Choroid plexus epithelial cell (primary cell): ENCODE measurements around the gene IL13.

DNA sequence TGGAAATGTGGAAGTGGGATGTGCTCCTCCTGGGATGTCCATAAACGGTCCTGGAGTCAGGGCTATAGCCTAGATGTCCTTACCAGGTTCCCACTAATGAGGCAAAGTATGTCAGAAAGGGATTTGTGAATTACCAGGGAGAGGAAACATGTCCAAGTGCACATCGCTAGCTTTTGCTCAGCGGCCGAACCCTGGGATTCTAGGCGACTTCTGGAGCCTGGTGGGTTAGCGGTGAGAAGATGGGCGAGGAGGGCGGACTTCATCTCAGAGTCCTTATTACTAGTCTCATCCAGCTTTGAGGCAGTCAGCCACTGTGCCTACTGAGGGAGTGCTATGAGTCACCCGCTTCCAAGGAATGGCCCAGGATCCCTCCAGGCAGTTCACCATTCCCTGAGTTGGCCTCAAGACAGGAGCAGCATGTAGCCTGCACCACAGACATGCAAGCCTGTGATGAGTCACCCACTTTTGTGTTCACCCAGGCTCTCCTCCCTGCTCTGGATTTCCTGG lies 20.0 kb downstream of the SLC22A5 start:
- RRBS: no CpG with 5 or more reads among the region's 9 CpGs

GRCh38 chr5:132411539-132411689 lies 41.9 kb downstream of the SLC22A5 start:
- RRBS: no CpG with 5 or more reads among the region's 2 CpGs

- RRBS: no CpG with 5 or more reads among the region's 10 CpGs
Observed at GRCh38 chr5:132417633-132418520, 48.4 kb downstream of the SLC22A5 start.

GRCh38 chr5:132457979-132458613 lies 32.5 kb downstream of the IRF1 start:
- RRBS: no CpG with 5 or more reads among the region's 4 CpGs

GRCh38 chr5:132463860-132464189 lies 26.7 kb downstream of the IRF1 start:
- RRBS: no CpG with 5 or more reads among the region's 5 CpGs

DNA sequence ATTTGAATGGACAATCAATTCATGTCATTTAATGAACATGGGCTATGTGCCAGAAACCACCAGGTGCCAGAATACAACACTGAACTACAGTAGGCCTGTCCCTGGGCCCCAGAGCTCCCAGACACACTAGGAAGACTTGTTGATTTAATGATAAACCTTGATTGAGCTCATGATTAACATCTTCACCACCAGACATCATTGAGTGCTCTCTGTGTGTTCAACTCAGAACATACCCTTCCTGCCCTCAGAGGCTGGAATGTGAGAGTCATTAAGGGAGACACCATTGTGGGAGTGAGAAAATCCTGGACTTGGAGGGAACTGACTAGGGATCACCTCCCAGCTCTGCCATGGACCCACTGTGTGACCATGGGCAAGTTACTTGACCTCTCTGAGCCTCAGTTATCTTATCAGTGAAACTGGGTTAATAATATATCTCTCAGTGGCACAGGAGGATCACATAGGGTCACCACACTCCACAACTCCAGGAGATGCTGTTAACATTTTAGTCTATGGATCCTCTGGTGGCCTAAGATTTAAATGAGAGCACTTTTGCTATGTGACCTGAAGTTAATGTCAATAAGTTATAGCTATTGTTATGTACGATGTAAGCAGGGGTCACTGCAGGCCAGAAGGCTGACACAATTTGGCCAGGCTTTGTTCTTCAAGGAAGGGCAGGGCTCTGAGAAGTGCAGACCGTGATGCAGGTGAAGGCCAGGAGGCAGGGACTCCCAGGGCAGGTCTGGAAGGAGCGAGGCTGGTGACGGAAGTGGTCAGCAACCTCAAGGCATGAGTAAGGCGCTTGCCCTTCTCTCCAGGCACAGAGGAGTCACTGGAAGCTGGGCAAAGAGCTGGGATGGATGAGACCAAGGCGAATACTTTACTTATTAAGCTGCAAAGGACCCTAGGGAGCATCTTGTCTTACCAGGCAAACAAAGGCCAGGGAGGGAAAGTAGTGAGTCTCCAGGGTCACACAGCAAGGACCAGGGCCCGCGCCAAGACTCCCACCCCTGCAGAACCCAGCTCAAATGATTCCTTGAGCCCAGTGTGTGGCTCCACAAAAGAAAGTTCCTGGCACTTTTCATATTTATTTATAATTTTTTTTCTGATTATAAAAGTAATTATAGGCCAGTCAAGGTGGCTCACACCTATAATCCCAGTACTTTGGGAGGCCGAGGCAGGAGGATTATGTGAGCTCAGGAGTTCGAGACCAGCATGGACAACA lies 18.8 kb downstream of the IRF1 start:
- RRBS: no CpG with 5 or more reads among the region's 10 CpGs

GRCh38 chr5:132483587-132484108 lies 6.9 kb downstream of the IRF1 start:
- RRBS: no CpG with 5 or more reads among the region's 4 CpGs

DNA sequence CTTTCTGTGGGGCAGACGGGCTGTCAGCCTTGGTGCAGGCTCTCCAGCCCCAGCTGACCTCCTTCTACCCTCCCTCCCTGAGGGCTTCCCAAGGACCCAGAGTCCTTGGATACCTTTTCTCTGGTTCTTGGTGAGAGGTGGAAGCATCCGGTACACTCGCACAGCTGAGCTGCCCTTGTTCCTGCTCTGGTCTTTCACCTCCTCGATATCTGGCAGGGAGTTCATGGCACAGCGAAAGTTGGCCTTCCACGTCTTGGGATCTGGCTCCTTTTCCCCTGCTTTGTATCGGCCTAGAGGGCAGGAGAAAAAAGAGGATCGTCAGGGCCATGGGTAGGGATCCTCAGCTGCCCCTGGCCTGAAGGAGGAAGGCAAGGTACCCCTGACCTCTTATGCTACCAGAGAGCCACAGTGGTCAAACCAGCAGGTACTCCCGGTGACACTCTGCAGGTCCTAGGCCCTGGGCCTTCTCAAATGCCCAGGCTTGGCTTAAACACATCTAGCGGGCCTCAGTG lies 3.7 kb downstream of the IRF1 start:
- RRBS: no CpG with 5 or more reads among the region's 10 CpGs

DNA sequence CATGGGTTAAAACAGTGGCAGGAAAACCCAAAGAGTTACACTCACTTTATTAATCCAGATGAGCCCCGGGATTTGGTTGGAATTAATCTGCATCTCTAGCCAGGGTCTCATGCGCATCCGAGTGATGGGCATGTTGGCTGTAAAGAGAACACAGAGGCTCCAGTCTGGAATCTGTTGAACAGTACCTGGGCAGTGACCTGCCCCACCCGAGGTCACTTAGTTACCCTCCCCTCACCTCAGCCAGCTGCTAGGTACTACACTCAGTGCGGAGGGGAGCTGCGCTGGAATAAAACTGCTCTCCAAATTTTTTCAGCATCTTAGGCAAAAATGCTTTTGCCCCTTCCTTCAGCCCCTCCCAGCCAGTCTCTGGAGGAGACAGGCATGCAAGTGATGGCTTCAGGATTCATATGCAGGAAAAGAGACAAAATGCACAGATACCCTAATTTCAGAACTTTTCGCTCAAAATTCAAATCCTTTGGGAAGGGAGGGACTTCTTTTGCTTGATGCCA lies 1.2 kb downstream of the IRF1 start:
- RRBS: no CpG with 5 or more reads among the region's 7 CpGs

DNA sequence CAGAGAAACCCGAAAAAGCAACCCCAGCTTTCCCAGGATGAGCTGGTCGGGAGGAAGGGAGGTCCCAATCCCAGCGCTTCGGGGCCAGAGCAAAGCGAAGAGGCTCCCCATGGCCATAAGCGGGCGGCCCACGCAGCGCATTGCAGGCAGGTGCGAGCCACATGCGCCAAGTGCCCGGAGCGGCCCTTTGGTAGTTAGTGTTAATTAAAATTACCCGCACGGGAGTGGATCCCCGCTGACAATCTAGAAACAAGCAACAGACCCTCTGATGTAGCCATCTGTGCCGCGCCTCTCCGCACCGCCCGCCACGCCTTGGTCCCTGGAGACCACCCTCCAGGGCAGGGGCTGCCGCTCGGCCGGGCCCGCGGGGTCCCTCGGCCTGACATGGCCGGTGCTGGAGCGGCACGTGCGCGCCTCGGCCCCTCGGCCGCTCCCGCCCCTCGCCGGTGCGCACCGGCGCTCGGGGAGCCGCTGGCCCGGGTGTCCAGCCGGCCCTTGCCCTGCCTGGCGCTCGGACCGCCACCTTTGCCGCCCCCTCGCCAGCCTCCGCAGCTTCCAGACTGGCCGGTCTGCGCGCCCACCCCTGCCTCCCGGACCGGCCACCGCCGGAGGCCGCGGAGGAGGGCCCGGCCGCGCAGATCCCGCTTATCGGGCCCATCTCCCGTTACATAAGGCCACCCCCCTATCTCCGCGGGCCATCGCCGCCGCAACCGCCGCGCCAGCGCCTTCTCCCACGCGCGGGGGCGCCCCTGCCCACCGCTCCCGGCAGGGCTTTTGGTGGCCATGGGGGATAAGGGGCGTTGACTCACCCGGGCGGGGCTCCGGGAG lies 2.0 kb upstream of the IL13 start:
- RRBS: 2% methylated on average over 18 of the region's 86 CpGs

GRCh38 chr5:132657997-132658403 lies at the start of gene IL13:
Gene IL13, plus strand, starts transcription at chr5:132658173.
- RRBS: no CpG with 5 or more reads among the region's 8 CpGs

DNA sequence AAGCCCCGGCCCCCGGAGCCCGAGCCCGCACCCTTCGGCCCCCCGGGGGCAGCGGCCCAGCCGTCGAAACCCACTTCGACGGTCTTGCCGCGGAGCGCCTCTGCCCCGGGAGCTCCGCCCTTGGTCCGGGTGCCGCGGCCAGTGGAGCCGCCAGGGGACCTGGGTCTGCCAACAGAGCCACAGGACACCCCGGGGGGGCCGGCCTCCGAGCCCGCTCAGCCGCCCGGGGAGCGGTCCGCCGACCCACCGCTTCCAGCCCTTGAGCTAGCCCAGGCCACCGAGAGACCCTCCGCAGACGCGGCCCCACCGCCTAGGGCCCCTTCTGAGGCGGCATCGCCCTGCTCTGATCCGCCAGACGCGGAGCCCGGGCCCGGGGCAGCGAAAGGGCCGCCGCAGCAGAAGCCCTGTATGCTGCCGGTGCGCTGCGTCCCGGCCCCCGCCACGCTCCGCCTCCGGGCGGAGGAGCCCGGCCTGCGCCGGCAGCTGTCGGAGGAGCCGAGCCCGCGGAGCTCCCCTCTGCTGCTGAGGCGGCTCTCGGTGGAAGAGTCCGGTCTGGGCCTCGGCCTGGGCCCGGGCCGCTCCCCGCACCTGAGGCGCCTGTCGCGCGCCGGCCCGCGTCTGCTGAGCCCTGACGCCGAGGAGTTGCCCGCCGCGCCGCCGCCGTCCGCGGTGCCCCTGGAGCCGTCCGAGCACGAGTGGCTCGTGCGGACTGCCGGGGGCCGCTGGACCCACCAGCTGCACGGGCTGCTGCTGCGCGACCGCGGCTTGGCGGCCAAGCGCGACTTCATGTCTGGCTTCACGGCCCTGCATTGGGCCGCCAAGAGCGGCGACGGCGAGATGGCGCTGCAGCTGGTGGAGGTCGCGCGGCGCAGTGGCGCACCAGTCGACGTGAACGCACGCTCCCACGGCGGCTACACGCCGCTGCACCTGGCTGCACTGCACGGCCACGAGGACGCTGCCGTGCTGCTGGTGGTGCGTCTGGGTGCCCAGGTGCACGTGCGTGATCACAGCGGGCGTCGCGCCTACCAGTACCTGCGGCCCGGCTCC lies 1.1 kb downstream of the SOWAHA start:
- RRBS: 9% methylated on average over 47 of the region's 133 CpGs

DNA sequence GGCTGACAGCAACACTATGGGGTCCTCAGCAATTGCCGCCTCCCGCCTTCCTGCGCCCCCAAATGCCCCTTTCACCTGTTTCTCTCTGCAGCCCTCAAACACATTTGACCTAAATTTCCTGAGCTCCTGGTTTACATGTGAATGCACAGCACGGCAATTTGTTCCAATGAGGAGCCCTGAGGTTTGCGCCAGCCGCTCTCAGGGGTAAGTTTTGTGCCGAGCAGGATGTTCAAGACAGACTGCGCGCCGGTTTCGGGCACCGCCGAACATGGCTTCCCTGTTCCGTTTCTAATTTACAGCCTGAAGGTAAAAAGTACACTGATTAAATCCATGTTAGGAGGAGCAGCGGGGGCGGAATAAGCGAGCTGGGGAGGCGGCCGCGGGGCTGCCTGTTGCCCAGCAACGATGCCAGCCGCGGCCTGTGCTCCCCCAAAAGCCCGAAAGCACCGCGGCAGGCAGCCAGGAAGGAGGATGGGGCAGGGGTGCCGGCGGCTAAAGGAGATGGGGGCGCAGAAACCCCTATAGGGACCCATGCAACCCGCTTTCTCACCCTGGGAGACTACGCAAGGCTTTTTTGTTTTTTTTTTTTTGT lies 6.3 kb downstream of the SOWAHA start:
- RRBS: no CpG with 5 or more reads among the region's 31 CpGs

DNA sequence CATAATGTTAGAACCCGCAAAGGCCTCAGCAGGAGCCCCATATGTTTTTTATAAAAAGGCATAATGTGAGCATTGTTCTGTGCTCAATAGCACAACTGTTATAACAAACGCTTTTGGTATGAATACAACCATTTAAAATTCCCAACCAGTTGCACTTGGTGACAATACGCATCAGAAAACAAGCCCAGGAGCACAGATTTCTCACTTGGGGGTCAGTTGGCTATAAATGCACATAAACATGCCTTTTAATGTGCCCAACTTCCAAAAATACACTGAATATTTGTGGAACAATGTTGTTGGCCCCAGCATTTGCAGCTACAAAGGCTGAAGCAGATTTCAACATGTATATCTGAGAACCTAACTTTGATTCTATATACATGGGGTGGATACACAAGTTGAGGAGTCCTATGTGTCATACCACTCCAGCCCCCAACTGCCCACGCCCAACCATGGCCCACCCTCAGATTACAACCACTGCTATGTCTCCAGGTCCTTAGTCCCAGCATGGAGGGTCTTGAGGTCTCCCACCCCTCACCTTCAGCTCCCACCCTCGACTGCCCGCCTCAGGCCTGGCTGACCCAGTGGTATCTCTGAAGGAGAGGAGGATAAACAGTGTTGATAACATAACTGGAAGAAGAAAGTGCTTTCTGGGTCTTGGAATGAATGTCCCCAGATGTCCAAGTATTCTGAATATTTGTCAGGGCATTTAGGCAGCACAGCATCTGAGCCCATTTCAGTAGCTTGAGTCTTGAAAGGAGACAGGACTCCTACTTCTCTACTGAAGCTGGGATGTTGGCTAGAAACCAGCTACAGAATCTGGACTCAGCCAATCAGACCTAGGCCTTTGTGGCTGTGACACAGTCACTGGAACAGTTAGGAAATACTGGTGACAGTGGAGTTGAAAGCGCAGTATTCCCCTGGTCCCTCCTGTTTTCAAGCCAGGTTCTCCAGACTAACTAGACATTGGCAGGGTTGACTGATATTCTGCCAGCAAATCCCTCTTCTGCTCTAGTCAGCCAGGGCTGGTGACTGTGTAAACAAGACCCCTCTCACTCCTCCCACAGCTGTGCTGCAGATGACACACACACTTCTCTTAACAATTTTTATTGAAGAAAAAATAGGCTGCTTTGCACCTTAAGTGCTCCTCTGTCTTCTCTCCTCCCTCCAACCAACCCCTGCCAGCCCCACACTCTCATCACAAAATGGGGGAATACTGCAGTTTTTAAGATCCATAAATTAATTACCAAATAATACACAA lies 8.4 kb downstream of the SOWAHA start:
- RRBS: no CpG with 5 or more reads among the region's 7 CpGs

DNA sequence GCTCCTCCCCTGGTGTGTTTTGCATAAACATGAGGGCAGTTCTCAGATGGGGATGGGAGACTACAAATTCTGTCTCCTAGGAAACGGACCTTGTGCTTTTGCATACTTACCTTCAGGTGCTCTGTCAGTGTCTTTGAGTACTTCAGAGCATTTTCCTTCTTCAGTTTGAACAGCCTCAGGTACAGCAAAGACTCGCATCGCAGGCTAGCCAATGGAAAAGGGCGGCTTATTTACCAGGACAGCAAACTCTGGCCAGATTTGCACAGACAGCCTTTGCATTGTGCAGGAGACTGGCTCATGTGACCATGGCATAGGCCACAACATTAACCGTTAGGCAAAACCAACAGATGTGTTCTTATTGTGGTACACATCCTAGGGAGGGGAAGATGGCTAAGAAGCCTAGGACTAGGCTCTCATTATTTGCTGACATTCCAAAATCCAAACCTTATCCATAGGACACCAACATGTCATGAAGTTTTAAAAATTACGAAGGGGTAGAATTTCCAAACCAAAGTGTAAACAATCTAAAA lies 12.8 kb downstream of the LEAP2 start:
- RRBS: no CpG with 5 or more reads among the region's 6 CpGs

GRCh38 chr5:132934087-132935101 lies 29.0 kb downstream of the AFF4 start:
- RRBS: no CpG with 5 or more reads among the region's 18 CpGs

DNA sequence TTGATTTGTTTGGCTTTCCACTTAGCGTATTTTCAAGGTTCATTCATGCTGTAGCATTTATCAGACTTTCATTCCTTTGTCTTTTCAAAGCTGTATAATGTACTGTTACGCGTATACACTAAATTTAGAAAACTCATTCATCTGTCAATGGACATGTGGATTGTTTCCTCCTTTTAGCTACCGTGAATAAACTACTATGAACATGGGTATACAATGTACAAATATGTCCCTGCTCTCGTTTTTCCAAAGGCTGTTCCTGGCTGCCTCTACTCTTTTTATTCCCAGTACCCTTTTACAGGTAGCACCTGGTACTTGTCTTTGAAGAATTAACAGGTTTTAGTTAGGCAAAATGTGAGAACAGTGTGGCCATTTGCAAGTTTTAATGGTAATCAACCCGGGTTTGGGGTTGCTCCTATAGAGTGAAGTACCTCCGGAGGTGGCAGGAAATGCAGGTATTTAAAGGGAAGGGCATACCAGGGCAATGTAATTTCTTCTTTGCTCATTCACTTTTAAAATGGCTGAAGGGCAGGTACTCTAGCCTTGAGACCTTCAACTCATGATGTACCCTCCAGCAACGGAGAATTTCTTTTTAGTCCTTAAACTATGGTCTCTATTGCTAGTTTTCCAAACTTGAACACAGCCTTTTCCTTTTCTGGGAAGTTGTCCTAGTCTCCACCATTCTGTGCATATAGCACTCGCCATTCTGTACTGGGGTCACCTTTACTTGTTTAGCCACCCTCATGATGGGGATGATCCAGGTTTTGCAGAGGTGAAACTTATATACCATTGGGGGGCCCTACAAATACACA lies 1.4 kb upstream of the HSPA4 start:
- RRBS: no CpG with 5 or more reads among the region's 9 CpGs

DNA sequence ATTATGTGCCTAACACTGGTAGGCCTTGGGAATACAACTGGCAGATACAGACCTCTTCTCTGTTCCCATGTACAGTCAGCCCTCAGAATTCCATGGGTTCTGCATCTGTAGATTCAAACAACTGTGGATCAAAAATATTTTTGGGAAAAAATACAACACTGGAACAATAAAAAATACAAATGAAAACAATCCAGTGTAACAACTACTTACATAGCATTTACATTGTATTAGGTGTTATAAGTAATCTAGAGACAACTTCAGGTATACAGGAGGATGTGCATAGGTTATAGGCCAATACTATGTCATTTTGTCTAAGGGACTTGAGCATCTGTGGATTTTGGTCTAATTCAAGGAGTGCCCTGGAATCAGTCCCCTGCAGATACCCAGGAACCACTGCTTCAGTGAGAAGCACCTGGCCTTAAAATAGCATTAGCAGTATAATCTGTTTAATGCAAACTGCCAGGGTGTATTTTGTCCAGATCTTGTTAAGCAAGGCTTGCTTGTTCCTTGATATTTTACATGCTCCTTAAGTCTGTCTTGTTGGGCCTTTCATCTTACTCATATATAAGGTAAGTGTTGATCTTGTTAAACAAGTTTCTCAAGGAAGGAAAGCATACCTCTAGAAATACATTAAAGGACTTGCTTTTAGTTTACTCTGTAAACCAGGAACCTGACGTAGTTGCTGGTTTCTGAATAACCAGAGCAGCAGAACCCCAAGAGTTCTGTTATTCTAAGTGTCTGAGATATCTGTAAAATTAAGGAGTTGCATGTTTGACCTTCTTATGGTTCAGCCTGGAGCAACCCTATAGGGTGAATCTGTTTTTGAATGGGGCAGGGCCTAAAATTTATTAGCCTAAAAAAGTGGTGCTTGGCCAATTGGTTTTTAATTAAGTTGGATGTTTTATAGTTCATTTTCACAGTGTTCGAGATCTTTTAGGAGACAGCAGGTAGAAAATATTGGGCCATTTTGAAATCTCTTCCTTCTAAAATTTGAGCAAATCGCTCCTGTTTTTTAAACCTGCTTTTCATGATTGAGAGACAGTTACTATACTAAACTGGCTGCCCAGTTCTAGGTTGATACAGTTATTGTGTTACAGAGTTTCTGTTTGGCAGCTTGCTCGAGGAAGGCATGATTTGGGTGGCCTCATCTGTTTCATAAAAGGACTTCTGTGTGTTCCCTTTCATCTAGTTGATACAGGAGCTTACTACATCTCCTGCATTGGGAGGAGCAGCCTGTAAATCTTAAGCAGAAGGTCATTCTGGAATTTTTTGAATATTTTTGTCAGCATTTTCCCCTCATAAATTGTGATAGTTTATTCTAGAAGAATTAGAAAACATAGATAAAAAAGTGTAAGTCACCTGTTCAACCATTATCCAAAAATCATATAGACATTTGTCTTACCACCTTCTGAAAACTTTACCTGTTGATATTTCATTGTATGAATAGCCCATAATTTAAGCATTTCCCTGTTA lies 13.8 kb downstream of the HSPA4 start:
- RRBS: no CpG with 5 or more reads among the region's 4 CpGs

DNA sequence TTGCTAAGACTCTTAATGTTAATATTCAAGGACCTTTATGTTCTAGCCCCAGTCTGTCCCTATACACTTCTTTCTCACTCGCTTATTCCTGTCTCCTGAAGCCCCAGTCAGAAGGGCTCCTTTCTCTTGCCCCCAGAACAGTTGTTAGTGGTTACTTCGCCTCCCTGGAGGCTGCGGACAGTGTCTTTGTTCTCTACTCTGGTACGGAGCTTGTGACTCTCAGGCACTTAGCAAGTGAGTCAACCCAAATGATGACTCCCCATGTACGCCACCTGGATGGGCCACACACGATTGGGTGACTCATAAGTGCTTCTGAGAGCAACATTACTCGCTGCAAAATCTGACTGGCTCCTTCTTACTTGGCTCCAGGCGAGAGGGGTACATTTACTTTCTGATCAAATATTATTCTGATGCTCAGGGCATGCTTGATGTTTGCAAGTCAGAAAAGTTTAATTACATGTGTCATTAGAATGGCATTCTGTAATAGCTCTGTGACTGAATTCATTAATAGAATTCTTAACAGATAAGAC lies 193.7 kb downstream of the HSPA4 start:
- RRBS: no CpG with 5 or more reads among the region's 8 CpGs

DNA sequence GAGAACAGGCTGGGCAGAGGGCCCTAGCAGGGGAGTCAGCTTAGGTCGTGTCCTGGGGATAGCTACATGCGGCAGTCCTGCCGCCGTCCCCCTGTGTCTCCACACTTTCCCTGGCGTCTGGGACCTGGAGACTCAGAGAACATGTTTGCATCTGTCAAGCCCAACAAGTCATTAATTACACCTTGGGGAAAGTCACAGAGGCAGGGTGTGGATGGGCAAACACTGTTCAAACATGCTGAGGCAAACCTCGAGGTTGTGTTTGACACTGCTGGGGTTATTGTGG lies 123.6 kb downstream of the C5orf15 start:
- RRBS: no CpG with 5 or more reads among the region's 6 CpGs